Tongue (tissue), 2 donors: ENCODE results near the gene BLID.

DNA sequence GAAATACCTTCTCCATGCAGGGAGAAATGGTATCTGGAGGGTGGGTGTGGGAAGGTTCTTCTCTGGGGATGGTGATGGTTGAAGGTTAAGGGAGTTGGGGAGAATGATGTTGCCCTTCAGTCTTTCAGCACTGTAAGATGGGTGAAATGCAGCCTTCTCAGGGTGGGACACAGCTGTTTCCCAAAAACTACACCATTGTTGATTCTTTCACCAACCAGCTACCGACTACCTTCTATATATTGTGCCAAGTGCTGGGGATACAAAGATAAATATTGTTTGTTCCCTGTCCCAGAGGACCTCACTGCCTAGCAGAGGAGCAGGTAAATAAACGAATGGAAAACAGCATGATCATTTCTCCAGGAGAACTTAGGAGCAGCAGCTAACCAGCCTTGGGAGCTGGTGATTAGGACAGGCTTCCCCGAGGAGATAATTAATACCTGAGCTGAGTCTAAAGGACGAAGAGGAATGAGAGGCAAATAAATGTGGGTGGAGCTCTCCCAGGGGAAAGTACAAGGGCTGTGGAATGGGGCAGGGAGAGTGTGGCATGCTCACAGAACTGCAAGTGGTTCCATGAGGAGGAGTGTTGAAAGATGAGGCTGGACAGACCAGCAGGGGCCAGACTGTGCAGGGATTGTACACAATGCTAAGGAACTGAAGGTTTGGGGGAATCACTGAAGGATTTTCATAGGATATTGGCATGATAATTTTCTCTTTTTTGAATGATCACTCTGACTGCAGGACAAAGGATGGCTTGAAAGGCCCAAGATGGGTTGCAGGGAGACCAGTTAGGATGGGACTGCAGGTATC is 14.3 kb upstream of the TLCD5 start:
- RAMPAGE, long total RNA: no peak

GRCh38 chr11:120326328-120326527 is 1.1 kb downstream of the TLCD5 start:
- RAMPAGE, long total RNA: no peak

DNA sequence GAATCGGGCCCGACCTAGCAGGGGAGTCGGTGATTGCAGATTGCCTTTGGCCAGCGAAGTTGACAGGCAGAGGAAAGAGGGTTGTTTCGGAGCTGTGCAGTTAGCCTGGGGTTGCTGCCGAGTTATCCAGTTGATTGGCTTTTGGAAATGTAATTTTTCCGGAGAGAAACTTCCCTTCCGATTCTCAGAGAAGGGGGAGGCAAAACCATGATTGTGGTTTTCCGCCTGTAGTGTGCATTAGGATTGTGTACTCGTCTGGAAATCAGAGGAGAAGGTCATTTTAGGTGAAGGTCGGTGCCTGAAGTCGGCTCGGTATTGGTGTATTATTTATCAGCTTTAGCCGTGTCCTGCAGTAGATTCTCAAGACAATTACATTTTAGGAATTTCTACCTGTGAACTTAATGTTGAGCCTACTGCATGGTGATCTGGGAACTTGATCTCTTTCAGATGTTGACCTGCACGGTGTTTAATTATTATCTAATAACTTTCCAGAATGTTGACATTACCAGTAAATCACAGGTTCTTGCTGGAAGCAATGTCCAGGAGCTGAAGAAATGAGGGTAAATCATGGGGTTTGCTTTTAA is 1.2 kb downstream of the ARHGEF12 start:
- RAMPAGE, long total RNA: no peak

DNA sequence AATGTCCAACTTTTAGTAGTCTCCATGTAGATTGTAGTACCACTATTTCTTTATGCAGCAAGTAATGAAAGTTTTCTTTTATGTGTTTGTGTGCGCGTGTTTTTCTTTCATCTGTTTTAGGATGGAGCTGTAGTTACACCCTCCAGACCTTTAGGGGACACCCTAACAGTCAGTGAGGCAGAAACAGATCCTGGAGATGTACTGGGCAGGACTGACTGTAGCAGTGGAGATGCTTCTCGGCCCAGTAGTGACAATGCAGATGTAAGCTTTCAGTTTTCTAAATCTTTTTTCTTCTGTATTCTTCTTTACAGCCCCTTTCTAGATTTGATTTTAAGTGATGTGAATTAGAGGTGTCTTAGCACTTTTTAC is 79.9 kb upstream of the GRIK4 start:
- RAMPAGE, long total RNA: no peak

DNA sequence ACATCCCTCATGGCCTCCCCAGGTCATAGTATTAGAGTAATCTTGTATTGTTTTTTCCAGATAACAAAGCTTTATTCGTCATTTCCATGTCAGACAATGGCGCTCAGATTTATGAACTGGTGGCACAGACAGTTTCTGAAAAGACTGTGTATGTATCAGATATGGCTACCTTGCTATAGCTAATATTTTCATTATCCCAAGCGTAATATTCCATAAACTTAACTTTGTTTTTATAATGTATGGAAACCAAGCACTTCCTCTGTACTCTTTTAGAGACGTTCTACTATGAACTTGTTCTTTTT is 35.0 kb upstream of the GRIK4 start:
- RAMPAGE, long total RNA: no peak

GRCh38 chr11:120839857-120840107 is 184.1 kb upstream of the TBCEL start:
- RAMPAGE, long total RNA: no peak

DNA sequence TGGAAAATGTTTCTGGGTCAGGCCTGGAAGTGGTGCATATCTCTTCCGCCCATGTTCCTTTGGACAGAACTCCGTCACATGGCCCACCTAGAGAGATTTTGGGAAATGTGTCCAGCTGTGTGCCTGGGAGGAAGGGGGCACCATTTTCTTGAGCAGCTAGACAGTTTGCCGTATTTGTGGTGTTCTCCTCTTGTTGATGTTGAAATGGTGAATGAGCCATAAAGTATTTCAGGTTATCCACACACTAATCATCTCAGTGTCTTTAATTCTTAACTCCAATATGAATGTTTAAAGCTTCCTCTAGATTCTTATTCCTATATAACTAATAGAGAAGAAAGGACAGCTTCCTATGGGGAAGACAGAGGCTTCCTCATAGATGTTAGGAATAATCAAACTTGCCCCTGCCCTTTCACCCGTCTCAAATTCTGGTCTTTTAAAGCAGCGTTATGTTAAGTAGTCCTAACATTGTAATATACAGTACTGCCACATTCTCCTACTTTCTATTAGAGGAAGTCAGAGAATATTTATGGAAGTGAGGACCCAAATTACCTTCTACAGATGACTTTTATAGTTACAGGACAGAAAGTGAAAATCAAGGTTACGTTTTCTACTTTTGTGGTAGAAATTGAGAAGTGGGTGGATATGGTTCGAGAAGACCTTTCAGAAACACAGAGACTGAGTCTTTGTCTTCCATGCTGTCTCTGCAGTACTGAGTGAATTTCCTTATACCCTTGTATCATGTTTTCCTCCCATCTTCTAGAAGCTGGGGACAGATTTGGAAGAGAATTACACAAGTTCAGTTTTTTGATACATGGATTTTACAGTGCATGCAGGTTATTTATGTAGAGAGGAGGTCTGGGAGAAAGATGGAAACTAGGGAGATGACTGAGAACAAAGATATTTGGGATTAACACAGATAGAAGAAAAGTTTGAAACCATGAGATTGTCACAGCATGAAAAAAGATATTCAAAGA is 17.0 kb downstream of the SC5D start:
- RAMPAGE, long total RNA: no peak

GRCh38 chr11:121358968-121359171 is 66.3 kb downstream of the SC5D start:
- RAMPAGE, long total RNA: no peak

- RAMPAGE, long total RNA: no peak
Measured at GRCh38 chr11:121589092-121589445, 137.0 kb downstream of the SORL1 start.

- RAMPAGE, long total RNA: no peak
Measured at GRCh38 chr11:121800662-121801100, 315.3 kb downstream of the BLID start.

DNA sequence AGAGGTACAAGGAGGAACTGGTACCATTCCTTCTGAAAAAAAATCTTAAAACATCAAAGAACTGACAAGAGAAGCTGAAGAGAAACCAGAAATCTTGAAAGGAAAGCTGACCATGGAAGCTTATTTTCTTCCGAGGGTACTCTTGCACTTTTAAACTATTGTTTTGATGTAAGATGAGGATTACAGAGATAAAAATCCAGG is 289.0 kb downstream of the BLID start:
- RAMPAGE, long total RNA: no peak

DNA sequence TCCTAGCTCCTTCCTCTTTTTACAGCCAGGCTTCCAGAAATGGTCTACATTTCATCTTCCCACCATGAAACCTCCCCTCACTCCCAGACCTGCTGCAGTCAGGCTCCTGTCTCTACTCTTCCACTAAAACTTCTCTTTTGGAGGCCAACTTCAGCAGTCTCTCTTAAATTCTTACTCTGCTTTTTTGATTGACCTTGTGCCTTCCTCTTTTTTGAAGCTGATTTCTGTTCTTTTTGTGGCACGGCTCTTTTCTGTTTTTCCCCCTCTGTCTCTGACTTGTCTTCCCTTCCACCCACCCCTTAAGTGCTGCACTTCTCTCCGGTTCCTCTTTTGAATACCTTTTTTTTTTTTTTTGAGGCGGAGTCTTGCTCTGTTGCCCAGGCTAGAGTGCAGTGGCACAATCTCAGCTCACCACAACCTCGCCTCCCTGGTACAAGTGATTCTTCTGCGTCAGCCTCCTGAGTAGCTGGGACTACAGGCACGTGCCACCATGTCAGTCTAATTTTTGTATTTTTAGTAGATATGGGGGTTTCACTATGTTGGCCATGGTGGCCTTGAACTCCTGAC is 211.9 kb downstream of the BLID start:
- RAMPAGE, long total RNA: no peak

GRCh38 chr11:122097343-122098219 is 18.4 kb downstream of the BLID start:
- RAMPAGE, long total RNA: no peak

GRCh38 chr11:122116048-122116608 is at the start of gene BLID:
TSS of gene BLID (minus strand) at chr11:122116215.
- RAMPAGE, long total RNA: no peak

DNA sequence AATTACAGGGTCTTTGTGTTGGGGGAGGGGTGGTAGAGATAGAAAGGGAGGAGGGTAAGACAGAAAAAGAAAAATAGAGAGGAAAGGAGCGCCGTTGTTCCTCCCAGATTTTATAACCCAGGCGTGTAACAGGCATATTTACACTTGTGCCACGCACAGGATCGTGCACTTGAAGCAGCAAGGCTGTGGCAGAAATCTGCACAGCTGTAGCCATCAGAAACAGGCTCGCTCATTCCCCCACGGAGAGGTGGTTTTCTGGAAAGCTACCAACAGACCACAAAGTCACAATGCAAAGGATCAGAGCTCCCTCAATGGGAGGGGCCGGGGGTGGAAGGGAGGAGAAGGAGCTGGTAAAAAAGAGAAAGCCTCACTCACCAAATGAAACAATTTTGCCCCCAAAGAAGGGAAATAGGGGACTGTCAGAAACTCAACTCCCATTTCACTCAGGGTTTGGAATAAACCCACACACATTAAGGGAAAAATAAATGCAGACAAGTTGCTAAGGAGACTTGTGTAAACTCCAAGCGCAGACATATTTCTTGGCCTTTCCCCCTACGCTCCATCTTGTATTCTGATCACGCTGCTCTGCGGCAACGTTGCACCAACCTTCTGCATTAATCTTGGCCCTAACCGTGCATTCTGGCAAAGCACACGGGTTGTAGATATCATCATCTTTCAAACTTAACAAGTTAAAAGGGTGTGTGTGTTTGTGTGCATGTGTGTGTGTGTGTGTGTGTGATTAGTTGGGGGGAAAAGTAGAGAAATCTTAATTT is 43.2 kb upstream of the BLID start:
- RAMPAGE, long total RNA: no peak

DNA sequence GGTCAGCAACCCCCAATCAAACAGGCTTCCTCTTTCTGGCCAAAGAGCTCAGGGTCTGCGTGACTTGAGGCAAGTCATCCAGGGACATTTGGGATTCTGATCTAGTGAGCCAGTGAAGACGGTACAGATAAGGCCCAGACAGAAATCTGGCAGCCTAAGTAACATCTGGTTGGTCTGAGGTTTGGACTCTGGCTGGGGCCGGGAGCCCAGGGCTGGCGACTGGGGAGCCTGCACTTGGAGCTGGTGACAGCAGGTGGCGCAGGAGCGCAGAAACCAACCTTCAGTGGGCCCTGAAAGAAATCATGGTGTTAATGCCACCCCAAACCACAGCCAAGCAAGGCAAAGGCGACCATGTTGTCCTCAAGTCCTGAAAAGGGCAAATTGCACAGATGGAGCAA is 99.3 kb upstream of the BLID start:
- RAMPAGE, long total RNA: no peak

GRCh38 chr11:122642306-122642973 is 13.1 kb upstream of the UBASH3B start:
- RAMPAGE, long total RNA: no peak

GRCh38 chr11:122672898-122673424 is 17.4 kb downstream of the UBASH3B start:
- RAMPAGE, long total RNA: no peak

- RAMPAGE, long total RNA: no peak
Measured at GRCh38 chr11:122715907-122716354, 60.4 kb downstream of the UBASH3B start.

DNA sequence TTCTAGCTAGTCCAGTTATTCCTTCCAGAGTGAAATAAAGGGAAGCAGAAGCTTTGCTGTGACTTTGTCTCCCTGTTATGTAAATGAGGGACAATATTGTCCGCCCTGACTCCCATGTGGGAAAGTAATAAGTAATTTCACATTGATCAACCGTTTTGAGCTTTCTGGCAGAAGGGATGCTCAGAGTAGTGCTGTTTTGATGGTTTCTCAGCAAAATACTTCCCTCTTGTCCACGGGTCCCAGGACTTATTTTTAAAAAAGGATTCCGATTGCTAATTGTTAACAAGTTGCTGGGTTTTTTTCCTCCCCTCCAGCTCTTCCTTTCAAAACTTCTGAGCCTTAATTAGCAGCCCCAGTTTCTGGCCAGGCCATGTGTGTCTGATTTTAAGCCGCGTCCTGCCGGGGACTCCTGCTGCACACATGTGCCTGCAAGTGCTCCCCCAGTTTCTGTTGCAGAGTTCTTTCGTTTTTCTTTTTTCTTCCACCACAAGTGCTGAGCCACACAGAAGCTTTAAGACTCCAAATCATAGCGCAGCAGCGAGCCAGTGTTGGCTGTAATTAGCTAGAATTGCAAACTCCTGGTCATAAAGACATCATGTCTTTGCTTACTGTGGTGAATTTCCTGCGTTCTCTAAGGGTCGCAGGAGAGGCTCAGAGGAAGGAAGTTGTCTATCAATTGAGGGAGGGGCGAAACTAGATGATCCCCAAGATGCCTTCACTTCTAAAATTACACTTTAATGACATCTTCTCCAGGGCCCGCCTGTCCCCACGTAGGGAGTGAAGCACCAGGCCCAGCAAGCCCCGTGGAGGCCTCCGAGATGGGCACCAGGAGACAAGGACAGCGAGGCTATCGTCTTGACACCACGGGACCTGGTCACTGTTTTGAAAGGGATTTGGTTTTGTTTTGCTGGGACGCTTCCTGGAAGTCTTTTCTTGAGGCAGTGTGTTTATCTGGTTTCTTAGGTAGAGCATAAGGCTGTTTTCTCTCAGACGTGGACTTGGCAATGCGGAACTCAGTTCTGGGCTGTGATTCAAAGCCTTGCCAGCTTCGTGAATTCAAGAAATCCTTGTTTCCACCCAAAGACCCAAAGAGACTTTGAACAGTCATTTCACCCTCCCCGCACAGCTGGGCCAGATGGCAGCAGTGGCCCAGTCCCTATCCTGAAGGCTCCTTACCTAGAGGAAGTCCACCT is 71.6 kb downstream of the UBASH3B start:
- RAMPAGE, long total RNA: no peak